Astrocyte (in vitro differentiated cells and primary cell): ENCODE measurements around the genes PCLO and SEMA3A.

DNA sequence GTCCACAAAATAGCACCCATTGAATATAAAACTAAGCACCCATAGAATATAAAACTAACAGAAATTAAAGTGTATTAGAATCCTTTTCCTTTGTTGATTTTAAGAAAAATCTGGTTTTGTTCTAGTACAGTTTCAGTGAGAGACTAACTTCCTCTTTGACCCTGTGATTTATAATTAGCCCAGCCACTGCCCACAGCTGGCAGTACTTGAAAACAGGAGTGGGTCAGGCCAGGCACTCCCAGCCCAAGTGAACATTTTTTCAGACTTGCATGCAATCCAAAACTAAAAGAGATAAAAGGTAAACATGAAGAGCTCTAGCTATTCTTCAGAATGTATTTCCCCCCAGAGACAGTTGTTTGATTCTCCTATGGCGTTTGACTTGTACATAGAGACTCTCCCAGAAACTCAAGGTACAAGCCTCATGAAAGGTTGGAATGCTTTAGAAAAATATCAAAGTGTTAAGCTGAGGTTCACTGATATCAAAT, 70.1 kb upstream of the FGL2 start:
- PRO-cap: no peak
- RRBS, 2 experiments: no CpG with 5 or more reads among the region's 1 CpG

DNA sequence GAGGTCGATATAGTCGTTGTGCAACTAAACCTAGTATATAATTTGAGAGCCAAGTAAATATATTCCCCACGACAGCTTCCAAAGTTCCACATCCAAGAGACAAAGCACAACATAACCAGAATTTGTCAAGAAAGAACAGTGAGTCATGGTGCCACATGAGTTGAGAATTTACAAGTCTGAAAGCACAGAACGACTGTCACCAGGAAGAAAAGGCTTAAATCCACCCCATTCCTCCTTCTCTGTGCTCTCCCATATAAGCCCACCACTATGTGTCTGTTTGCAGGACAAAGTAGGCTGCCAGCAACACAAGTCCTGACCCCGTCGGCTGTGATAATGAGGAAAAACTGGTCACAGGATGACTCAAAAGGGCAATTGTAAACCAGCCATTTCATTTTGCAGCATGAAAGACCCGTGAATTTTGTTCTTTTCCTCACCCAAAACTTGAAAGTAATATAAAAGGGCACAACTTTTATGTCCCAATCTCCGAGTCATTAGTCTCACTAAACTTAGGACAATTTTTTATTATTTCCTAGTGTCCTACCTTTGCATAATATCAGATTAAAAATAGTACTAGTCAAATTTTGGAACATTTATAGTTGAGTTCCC, 32.7 kb downstream of the GSAP start:
- PRO-cap: no peak
- RRBS, 2 experiments: no CpG with 5 or more reads among the region's 8 CpGs

DNA sequence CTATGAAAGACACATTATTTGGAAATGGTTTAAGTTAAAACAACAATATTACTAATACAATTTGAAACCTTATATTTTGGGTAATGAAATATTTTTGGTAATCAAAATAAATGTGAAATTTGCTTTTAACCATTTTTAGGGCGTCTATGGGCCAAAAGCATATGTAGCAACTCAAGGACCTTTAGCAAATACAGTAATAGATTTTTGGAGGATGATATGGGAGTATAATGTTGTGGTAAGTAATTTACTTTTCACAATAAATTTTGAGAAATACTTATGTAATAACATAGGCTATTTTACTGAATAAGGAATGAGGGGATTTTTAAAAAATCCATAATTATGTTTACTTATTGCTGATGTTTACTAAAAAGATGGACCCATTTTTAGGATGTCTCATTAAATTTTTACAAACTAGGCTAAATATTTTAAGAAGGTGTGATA, 46.3 kb downstream of the PTPN12 start:
- PRO-cap: no peak
- RRBS, 2 experiments: no CpG with 5 or more reads among the region's 1 CpG

DNA sequence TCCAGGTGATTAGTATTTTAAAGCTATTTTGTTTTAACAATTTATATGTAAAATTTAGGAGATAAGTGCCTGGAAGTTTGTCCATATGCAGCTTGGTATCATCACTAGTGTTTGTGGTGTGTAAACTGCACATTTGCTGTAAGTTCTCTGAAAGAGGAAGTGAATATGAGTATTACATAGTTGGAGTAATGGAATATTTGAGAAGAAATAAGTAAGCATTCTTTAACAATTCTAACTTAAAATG, 2.0 kb downstream of the RSBN1L start:
- PRO-cap: no peak

DNA sequence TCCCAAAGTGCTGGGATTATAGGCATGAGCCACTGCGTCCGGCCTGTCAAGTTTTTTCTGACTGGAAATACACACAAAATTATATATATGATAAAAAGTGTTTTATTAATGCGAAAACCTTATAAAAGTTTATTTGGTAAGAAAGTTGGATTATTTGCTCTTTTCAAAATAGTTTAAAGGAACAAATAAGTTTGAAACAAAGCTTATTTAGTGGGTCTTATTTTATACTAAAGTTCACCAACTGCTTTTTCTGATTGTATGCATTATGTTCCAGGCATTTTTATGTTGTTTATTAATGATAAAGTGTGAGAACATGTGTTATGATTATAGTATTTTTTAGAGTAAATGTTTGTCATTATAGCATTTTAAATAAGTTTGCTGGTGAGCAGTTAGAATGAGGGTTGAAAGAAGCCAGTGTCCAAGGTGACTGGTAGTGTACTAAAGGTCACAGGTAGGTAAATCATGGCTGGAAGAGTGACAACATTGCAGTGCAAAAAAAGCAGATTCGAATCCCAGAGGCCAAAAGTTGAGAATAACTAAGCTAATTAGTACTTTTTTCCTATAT, 43.8 kb downstream of the RSBN1L start:
- PRO-cap: no peak
- RRBS, 2 experiments: no CpG with 5 or more reads among the region's 4 CpGs

- PRO-cap: no peak
- RRBS, 2 experiments: no CpG with 5 or more reads among the region's 3 CpGs
These were observed 760.4 kb upstream of the TMEM60 start for GRCh38 chr7:78558650-78559091.

DNA sequence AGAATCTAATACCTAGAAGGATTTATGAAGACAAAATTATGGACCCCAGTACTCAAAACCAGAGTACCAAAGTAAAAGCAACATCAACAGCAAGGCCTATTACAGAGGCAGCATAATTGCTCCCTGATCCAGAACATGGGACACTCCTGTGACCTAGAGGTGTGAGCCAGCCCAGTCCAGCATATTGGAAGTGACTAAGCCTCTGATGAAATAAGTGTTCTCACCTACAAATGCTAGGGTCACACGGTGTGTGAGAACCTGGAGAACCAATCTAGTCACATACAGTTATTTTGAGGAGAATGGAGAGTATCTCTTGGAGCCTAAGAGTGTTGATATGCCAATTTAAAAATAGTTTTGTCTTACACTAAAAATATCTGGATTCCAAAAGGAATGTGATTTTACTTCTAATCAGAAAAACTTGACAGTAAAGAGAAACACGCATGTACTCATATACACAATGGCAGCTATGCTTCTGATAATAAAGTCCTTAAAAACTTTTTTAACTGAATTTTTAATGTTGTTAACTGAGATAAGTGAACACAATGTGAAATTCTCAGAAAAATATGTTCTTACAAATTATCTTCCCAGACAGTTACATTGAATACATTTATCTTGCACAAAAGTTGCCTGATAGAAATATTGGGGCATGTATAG, 56.9 kb upstream of the CD36 start:
- PRO-cap: no peak
- RRBS, 2 experiments: no CpG with 5 or more reads among the region's 2 CpGs

GRCh38 chr7:80602146-80602630, 36.3 kb upstream of the CD36 start:
- PRO-cap: no peak
- RRBS, 2 experiments: no CpG with 5 or more reads among the region's 4 CpGs

DNA sequence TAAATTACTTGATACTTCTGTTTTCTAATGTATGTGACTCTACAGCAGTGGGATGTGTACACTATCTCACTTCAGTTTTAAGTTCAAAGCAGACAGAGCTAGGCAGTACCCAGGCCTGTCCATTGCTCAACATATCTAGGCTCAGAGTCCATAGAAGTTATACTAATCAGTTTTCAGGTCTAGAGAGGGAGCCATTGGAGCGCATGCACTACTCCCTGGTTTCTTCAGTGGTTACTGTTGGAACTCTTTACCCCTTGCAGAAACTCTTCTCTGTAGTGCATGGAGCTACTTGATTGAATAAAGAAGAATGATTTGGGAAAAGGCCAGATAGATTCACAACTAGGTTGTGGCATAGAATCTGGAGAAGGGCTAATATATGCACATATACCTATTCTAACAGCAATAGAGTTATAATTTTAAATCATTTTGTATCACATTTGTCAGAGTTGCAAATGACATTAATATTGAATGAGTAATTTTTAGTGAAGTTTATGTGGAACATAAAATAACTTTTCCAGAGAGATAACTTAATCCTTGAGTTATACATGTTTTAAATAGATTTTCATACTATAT, 4.5 kb downstream of the CD36 start:
- PRO-cap: no peak
- RRBS, 2 experiments: no CpG with 5 or more reads among the region's 1 CpG

GRCh38 chr7:80744657-80745380, 106.4 kb downstream of the CD36 start:
- PRO-cap: no peak
- RRBS, 2 experiments: no CpG with 5 or more reads among the region's 7 CpGs

DNA sequence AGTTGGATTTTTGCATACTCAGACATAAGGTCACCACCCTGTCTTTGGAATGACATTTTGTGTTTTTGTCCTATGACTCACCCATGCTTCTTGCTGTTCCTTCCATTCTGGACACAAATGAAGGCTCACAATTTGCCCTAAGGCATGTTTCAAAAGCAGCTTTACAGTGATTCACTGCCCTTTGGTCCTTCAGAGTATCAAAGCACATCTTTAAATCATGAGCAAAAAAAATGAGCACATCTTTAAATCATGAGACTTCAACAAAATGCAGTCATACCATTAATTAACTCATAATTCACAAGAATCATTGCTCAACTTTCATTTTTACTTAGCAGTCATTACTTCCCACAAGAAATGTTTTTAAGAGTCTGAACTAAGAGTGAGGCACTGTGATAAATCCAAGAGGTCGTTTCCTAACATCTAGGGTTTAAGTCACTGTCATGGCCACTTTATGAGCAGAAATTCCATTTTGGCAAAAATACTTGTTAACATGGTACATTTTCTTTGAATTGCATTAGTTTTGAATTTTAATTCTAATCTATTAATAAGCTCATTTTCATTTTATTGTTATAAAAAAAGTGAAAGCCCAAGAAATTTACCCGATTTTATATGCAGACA, 35.2 kb downstream of the SEMA3C start:
- PRO-cap: no peak
- RRBS, 2 experiments: no CpG with 5 or more reads among the region's 2 CpGs

DNA sequence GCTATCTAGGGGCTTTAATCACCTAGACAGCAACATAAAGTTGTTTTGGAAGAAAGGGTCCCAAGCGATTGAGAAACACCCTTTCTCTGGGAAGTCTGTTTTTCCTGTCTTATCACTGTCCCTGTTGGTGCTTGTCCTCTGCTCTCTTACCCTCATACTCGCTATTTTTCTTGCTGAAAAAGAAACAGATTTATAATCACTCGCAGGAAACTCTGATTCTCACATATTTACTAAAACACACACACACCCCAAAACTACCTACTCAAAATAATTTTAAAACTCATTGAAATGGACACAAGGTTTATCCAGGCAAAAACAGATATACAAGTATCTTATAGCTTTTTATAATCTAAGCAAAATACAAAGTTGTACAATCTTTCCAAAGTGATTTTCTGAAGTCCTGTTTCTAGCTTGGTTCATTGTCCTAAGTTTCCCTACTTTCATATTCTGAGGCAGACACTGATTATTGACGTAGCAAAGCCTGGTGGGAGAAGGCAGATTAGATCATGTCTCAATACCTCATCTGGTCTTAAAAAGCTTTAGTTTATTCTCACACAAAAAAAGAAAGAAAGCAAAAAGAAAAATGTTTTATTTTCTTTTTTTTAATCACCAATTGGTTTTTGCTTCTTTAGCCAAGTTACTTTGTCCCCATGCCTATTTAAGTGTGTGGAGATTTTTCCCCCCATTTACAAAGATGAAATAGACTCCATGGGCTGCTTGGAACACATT, 157.2 kb downstream of the CACNA2D1 start:
- PRO-cap: no peak
- RRBS, 2 experiments: no CpG with 5 or more reads among the region's 4 CpGs

DNA sequence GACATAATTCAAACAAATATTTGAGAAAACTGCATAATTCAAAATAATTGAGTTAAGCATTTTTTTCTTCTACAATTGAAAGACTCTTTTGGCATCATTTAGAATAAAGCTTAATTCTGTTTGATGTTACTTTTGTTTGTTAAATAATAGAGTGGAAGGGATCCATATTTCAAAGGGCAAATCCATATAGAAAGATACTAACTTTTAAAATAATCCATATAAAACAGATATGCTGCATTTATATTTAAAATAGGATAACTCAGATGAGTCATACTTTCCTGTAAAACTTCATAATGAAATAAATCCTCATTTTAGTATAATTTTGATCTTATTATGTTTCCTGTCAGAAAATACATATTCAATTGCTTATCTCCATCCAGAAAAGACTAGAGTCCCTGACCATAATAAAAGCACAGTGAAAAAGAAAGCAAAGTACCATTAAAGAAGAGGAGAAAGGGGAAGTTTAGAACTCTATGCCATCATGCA, 323.6 kb downstream of the PCLO start:
- PRO-cap: no peak

- PRO-cap: no peak
- RRBS, 2 experiments: 2 to 3% methylated on average over 22 to 40 of the region's 82 CpGs
These were observed at the start of gene PCLO for GRCh38 chr7:83162337-83163353. PCLO (minus strand) TSS chr7:83162884.

- PRO-cap: no peak
- RRBS, 2 experiments: no CpG with 5 or more reads among the region's 15 CpGs
These were observed 139.1 kb downstream of the SEMA3A start for GRCh38 chr7:84055478-84055910.

GRCh38 chr7:84194406-84195486, at the start of gene SEMA3A:
SEMA3A (minus strand) TSS chr7:84194789.
- PRO-cap: no peak
- RRBS, 2 experiments: 0 to 4% methylated on average over 2 to 3 of the region's 18 CpGs

DNA sequence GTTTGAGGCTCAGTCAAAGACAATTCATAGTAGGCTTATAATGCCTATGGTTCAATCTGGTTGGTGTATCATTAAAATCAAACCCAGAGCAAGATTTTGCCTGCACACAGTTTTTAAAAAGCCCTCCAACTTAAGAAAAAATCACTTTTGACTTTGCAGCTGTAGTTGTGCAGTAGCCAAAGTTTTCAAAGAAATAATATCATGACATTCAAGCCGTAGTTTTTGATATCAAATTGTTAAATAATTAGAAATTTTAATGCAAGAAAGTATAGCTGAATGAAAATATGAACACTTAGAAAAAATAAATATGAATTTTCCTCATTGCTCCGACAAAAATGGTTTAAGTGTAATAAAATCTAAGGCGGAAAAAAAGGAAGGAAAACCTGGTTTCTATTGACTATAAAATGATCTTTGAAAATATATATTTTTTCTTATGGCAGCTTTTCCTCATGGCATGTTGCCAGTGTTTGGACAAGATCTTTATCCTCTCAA, 162.6 kb downstream of the SEMA3D start:
- PRO-cap: no peak
- RRBS, 2 experiments: no CpG with 5 or more reads among the region's 3 CpGs

DNA sequence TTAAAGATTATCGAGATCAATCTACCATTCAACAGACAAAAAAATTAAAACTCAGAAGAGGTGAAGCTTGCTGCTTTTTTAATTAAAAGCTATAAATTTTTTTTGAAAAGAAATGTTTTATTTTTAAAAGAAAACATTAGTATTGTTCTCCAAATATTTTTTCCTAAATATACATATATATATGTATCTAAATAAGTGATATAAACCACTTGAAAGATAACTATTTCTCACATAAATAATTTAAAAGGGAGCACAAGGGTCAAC, 78.8 kb upstream of the SEMA3D start:
- PRO-cap: no peak
- RRBS, 2 experiments: no CpG with 5 or more reads among the region's 1 CpG

DNA sequence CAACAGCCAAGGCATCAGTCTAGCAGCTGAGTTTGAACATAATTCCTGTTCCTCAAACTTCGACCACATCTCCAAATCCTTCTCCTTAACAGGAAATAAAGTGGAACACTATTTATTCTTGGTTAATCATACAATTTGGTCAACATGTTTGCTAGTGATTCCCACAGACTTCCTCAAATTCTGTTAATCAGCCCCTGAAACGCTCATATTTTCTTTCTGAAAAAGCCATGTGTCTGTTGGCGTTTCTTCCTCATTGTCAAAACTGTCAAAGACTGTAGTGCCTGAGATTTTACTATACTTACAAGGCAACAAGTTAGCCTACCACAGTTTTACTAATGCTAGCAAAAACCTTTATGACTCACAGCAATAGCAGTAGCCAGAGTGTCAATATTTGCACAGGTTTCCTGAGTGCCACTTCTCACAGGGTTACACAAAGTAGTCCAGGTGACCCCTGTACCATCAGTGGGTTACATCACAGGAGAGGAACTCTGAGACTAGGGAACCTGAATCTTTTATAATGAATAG, 203.0 kb downstream of the GRM3 start:
- PRO-cap: no peak
- RRBS, 2 experiments: no CpG with 5 or more reads among the region's 3 CpGs

- PRO-cap: no peak
- RRBS, 2 experiments: no CpG with 5 or more reads among the region's 6 CpGs
These were observed 27.1 kb downstream of the DMTF1 start for GRCh38 chr7:87179341-87179826.